Subcutaneous adipose tissue (tissue), 3 donors: ENCODE measurements around the gene COPS8.

DNA sequence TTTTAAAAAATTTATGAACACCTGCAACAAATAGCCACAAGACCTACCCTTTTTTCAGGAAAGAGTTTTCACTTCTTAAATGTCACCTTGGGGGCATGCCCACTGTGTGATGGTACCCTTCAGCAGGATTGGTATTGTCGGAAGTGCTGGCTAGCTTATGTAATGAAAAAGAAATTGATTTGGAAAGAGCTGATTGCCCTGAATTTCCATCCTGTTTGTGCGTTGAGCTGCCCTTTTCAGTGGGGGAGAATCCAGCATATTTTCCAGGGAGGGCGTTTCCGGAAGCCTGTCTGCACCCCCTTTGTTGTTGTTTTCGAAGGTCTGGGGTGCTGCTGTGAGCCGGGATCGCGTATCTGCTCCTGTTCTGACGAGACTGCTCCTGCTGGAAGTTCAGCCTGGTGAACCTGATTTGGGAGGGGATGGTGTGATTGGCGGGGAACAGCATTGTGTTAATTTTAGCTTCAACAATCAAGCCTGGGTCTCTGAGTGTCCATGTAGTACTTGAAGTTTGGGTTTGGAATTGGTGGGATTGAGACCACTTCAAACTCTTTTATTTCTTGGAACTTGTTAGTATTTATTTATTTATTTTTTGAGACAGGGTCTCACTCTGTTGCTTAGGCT is 9.3 kb downstream of the AGAP1 start:
- PRO-cap: no peak
- RAMPAGE, long total RNA, 3 experiments: no peak in any of the 3 experiments

GRCh38 chr2:235503812-235504593 is 10.2 kb downstream of the AGAP1 start:
- PRO-cap: no peak
- RAMPAGE, long total RNA, 3 experiments: no peak in any of the 3 experiments

GRCh38 chr2:235544695-235545062 is 50.8 kb downstream of the AGAP1 start:
- PRO-cap: no peak
- RAMPAGE, long total RNA, 3 experiments: no peak in any of the 3 experiments

GRCh38 chr2:235556857-235557565 is 63.2 kb downstream of the AGAP1 start:
- PRO-cap: no peak
- RAMPAGE, long total RNA, 3 experiments: no peak in any of the 3 experiments

DNA sequence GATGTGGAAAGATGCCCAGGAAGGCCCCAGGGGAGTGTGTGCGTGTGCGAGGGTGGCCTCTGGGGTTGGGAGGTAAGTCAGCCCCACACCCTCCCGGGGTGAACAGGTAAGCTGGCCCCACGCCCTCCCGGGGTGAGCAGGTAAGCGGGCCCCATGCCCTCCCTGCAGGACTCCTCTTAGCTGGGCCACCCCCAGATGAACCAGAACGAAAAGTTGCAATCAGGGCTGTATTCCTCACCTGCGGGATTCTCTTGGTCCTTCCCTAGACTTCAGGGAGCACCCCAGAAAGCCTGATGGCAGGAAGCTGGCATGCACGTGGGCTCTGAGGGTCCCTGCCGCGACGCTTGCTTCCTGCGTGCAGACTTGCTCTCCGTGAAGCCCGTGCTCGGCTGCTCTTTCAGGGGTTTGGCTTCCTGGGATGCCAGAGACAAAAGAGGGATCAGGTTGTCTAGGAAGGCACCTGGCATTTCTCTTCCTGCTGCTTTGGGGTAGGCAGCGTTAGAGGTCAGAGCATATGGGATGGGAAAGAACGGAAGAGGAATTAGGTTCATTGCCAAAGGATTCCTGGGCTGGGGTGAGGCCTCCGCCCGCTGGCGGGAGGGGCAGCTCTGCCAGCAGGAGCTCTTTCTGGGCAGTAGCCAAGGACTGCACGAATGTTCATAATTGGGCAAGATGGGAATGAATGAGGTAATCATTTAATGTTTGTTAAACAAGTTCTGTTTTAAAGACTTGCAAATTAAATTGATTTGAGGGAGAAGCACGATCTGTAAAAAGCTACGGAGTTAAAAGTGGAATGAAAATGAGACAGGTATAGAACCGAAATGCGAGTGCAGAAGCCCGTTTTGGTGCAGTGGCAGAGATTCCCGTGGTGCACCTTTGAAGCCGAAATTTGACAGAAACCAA is 253.8 kb downstream of the AGAP1 start:
- PRO-cap: no peak
- RAMPAGE, long total RNA, 3 experiments: no peak in any of the 3 experiments

GRCh38 chr2:236045243-236045939 is 122.8 kb downstream of the GBX2 start:
- PRO-cap: no peak
- RAMPAGE, long total RNA, 3 experiments: no peak in any of the 3 experiments

- PRO-cap: no peak
- RAMPAGE, long total RNA, 3 experiments: no peak in any of the 3 experiments
Observed at GRCh38 chr2:236067400-236067857, 100.8 kb downstream of the GBX2 start.

DNA sequence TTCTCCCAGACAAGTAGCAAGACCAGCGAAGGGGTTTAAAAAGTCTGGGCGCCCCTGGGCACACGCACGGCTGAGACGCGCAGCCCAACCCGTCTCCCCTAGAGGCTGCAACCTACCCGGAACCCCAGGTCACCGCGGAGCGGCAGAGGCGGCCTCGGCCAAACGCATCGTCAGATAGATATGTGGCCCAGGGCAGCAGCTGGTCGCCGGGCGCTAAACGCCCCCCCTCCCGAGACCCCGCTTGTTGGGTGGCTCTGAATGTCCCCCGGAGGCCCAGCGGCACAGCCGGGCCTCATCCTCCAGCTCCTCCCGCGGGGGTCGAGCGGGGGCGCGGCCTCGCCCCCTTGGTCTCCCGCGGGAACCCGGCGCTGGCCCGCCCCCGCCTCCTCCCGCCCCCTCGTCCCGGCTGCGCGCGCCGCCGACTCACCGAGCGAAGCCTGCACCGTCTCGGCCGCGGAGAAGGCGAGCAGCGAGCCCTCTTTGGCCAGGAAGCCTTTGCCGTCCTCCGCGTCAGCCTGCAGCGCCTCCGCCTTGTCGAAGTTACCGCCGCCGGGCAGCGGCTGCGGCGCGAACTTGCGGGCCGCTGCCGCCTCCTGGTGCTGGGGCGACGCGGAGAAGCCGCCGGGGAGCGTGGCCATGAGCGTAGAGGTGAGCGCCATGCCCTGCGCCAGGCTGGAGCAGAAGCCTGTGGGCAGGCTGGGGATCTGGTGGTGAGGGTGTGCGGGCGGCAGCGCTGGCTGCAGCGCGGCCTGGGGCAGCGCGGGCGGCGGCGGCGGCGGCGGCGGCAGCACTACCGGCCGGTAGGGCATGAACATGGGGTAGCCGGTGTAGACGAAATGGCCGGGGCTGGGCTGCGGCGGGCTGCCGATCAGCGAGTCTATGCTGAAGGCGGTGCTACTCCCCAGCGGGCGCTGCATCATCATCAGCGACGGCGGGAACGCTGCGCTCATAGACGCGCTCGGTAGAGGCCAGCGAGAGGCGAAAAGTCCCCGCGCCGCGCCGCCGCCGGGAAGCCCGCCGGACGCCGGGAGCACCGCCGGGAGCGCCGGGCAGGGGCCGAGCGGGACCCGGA is 828 bp downstream of the GBX2 start:
- PRO-cap: no peak
- RAMPAGE, long total RNA, 3 experiments: no peak in any of the 3 experiments

GRCh38 chr2:236240026-236241342 is 23.7 kb downstream of the ASB18 start:
- PRO-cap: no peak
- RAMPAGE, long total RNA, 3 experiments: no peak in any of the 3 experiments

DNA sequence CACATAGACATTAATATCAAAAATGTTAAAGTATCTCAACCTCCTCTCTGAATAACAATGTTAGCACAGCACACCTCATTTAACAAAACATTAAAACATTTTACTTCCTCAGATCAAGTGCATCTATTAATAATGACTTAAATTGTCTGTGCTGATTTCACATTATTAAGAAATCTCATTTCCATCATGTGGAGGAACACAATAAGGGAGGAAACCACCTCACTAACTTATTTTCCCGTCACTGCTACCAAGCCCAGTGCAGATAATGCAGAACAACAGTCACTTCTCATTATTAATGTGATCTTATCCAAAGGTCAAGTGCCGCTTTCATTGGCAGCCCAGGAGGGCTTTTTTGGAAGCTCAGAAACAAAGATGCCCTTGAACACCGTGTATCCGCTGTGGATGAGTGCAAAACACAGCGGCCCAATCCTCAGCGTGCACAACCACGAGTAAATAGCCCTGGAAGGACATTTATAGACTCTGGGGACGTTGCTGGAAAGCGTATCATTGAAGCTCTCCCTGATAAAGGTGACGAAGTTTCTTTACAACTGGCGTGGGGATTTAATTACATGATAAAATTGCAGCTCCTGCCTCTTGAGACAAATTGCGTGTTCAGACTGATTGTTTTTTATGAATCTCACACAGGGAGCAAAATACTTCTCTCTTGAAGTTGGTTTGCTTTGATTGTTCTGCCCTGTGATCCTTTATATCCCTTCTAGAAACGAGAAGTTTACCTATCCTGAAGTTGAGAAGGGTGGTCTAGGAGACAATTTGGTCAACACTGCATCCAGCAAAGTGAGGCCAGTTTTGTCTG is 13.2 kb downstream of the ASB18 start:
- PRO-cap: no peak
- RAMPAGE, long total RNA, 3 experiments: no peak in any of the 3 experiments

- PRO-cap: no peak
- RAMPAGE, long total RNA, 3 experiments: no peak in any of the 3 experiments
Observed at GRCh38 chr2:236758373-236758847, 188.8 kb downstream of the ACKR3 start.

DNA sequence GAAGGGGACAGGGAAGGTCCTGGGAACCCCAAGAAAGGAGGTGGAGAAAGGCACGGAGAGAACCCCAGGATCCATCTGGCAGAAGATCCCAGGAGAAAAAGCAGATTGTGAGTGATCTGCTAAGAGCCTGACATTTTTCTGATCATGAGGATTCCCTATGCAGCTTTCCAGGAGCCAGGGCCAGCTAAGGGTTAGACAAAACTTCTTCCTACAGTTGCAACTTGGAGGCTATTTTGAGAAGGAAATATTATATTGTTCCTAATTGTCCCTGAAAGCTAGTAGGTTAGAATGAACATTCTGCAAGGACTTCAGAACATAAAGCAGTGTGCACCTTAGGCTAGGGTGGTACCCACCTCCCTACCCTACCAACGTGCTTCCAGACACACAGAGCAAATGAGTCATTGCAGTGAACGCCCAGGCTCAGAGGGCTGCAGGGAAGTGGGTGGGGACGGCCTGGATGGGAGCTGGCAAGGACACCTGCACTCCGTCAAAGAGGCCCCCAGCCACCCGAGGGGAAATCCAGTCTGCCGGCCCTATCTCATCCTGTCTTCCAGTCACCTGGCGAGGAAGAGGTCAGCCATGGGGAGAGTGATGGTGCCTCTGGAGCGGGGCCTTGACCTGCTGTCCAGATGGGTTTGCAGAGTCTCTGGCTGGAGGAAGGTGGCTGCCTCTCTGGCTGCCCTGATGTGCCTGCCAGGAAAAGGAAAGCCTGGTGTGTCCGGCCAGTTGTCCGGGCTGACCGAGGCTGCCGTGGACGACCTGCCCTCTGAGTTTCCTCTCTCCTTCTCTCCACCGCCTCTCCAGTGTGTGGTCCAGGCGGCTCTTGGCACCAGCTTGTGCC is 209.9 kb upstream of the COPS8 start:
- PRO-cap: no peak
- RAMPAGE, long total RNA, 3 experiments: no peak in any of the 3 experiments

DNA sequence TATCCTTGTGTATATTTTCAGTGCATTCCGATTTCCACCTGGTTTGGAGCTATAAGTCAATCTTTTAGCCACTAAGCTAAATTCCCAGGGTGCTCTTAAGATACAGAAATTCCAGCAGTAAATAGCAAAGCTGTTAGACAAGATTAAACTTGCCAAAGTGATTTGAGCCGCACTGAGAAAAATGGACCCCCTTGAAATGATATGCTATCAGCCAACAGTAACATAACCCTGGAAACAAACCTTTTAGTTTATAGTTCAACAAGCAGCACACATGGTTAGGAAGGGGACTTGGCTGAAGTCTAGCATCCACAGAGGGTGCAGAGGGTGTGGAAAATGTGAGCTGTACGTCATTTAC is 99.9 kb upstream of the COPS8 start:
- PRO-cap: no peak
- RAMPAGE, long total RNA, 3 experiments: no peak in any of the 3 experiments

DNA sequence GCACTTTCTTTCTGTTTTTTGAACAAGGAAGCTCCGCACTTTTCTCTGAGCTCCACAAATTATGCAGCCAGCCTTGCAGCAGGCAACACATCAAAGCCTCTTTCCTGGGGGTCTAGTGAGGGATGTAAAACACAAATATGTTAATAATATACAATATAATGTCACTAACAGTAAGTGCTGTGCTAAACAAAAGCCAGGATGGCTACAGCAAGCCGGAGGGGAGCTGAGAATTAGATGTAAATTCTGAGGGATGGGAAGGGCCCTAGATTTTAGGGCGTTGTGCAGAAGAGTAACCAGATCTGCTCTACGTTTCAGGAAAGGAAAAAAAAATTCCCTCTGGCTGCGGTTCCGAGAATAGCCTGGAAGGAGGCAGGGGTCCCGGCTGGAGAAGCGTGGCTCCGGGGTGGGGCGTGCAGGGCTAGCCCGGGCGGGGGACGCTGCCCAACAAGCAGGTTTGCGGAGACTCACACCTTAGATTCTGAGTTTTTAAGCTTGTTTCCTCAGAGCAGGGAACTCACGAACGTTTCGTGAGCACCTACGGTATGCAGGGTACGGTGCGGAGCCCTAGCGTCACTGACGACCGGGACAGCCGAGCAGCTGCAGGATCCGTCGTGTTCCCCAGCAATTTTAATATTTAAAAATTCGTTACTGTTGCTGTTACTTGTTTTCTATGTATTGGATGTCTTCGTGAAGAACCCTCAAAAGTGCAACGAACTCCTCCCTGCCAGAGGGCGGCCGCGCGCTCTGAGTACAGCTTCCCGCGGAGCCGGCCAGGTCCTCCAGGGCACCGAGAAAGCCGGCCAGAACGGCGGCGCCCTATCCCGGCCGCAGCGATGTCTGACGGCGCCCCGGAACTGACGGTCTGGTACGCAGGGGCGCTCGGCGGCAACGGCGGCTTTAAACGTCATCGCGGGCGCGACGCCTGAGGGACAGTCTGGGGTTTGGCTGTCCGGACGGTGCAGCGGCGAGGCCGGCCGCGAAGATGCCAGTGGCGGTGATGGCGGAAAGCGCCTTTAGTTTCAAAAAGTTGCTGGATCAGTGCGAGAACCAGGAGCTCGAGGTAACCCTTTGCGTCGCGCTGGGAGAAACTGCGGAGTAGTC is at the start of gene COPS8:
TSS of gene COPS8 (plus strand) at position 907 of the 1,101 bp plus-strand sequence.
- PRO-cap: unidirectional peak, plus-strand start at position 573 of the sequence; bidirectional peak, plus-strand start at position 926 of the sequence, minus-strand start at position 839 of the sequence
- RAMPAGE, long total RNA, 3 experiments: start-site peak on the plus strand in 3 of 3 experiments, centred at positions 934 to 948 of the sequence, 162 to 1,667 reads per replicate; start-site peak on the minus strand in 2 of 3 experiments, centred at positions 769 to 779 of the sequence, 6 to 11 reads per replicate

DNA sequence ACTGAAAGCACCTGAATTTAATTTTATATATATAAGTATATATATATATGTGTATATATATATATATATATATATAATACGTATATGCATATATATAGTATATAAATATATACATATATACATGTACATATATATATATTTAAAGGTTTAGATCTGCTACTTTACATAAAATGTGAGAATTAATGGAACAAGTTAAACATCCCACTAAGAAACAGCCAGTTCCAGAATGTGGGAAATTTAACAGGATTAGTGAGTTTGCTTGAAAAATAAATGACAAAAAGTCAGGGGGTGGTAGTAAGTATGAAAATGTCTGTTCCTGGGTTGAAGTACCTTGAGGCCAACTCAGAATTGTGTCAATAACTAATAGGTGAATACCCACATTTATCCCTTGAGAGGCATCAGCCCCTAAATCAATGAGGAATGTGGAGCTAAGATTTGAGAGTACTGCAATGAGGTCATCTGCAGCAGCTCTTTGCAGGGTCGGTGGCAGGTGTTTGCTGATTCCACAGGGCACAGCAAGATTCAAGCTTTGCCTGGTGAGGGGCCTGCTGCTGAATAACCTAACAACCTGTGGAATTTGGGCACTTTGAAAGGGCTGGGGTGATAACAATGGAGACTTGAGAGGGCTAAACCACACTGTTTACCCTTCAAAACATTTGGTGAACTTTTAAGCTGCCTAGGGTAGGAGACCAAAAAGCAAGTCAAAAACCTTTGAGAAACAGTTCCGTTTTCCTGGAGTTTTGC is 15.2 kb downstream of the COPS8 start:
- PRO-cap: no peak
- RAMPAGE, long total RNA, 3 experiments: no peak in any of the 3 experiments

DNA sequence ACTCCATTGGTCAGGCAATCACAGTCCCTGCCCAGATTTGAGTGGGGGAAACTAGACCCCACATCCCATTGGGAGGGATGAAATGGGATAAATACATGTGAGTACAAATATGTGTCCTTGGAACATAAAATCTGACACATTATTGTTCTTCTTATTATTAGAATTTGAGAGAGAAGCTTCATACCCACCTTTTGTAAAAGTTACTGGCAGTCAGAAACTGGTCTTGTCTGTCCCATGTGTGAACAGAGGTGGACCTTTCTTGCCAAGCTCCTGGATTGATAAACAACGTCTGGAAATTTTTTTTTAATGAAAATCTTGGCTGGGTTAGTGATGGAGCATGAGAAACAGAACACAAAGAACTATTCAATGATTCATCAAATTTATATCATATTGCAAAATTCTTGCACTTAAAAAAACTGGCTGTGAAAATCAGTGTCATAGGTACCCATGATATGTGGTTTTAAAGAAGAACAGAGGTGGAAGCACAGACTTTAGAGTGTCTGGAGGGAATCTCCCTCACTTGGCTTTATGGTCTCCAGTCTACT is 57.9 kb downstream of the COPS8 start:
- PRO-cap: bidirectional peak, plus-strand start at position 457 of the sequence, minus-strand start at position 277 of the sequence
- RAMPAGE, long total RNA, 3 experiments: start-site peak on the minus strand in 1 of 3 experiments, centred at position 23 of the sequence, 9 reads per replicate

DNA sequence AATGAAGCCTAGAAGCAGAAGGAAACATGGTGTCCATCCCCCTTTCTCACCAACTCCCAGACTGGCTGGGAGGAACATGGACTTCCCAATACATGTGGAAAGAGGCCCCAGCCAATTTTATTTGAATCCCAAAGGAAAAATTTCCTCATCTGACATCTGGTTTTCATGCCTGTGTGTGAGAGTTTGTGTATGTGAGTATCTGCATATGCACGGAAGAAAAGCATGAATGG is 84.3 kb downstream of the COPS8 start:
- PRO-cap: bidirectional peak, plus-strand start at position 148 of the sequence, minus-strand start at position 63 of the sequence
- RAMPAGE, long total RNA, 3 experiments: no peak in any of the 3 experiments

DNA sequence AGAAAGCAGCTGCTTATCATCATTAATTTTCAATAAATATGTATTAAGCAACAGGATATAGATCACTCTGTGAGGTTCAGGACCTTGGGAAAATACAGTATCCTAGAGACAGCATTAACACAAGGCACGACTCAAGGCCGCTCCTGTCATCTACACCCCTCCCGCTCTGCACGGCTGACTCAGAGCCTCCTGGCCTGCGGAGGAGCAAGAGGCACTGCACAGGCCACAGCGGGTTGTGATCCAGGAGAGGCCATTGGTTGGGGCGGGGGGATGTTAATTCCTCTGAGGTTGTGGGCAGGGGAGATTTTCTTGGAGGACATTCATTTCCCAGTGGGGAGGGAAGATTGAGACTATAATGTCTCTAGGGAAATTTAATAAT is 128.0 kb downstream of the COPS8 start:
- PRO-cap: unidirectional peak, plus-strand start at position 194 of the sequence
- RAMPAGE, long total RNA, 3 experiments: no peak in any of the 3 experiments

GRCh38 chr2:237222059-237222599 is 136.4 kb downstream of the COPS8 start:
- PRO-cap: no peak
- RAMPAGE, long total RNA, 3 experiments: no peak in any of the 3 experiments

- PRO-cap: unidirectional peak, plus-strand start at chr2:237223515; unidirectional peak, plus-strand start at chr2:237223703
- RAMPAGE, long total RNA, 3 experiments: no peak in any of the 3 experiments
Observed at GRCh38 chr2:237223414-237223874, 137.8 kb downstream of the COPS8 start.